Epithelial cell of esophagus (primary cell): ENCODE measurements around the gene SRSF9.

- RRBS, result no CpG with 5 or more reads among the region's 19 CpGs
Measured at GRCh38 chr12:119692241-119693667, 24.8 kb downstream of the PRKAB1 start.

GRCh38 chr12:119725501-119725940 lies 57.6 kb downstream of the PRKAB1 start:
- RRBS, result no CpG with 5 or more reads among the region's 5 CpGs

- RRBS, result no CpG with 5 or more reads among the region's 7 CpGs
Measured at GRCh38 chr12:119868816-119869434, 8.2 kb downstream of the CIT start.

- RRBS, result no CpG with 5 or more reads among the region's 2 CpGs
Measured at GRCh38 chr12:120006137-120006658, 17.2 kb downstream of the BICDL1 start.

DNA sequence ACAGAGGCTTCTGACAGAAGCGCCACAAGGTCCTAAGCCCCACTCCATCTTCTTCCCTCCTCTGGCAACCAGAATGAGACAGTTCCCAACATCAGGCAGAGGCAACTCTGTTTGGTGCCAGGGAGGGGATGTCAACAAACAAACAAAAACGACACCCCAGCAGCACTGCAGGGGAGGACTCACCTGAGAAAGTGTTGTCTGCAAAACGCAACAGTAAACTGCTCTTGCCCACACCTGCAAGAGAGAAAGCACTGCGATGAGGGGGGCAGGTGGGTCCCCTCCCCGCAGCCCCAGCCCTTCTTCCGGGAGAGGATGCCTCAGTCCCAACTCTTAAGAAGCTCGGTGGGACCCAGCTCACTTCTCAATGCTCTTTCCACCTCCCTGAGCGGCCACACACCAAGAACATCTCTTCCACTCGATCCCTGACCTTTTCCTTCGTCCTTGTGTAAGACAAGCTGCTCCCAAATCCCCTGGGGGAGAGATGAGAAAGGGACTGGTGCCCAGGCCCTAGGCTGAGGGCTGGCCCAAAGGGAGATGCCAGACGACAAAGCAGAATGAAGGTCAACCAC lies 8.2 kb downstream of the RAB35 start:
- RRBS, result no CpG with 5 or more reads among the region's 11 CpGs

DNA sequence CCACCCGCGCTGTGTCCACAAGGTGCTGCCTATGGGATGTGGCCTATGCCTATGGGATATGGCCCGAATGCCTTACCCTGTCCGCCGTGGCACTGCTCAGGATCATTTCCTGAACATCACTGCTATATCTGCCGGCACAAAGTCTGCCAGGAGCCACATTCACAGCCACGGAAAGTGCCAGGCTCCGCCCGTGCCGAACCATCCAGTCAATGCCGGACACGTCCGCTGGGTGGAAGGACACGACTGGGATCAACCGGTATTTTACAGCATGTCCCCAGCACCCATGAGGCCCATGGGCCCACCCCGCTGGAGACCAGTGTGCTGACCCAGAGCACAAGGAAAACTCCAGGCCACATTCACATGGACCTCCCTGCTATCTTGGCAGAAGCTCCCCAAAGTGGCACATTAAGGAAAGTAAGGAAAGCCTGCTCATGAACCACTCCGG lies 14.6 kb upstream of the RAB35 start:
- RRBS, result 97% methylated on average over 5 of the region's 17 CpGs

- RRBS, result no CpG with 5 or more reads among the region's 7 CpGs
Measured at GRCh38 chr12:120183305-120183753, 11.2 kb downstream of the GCN1 start.

DNA sequence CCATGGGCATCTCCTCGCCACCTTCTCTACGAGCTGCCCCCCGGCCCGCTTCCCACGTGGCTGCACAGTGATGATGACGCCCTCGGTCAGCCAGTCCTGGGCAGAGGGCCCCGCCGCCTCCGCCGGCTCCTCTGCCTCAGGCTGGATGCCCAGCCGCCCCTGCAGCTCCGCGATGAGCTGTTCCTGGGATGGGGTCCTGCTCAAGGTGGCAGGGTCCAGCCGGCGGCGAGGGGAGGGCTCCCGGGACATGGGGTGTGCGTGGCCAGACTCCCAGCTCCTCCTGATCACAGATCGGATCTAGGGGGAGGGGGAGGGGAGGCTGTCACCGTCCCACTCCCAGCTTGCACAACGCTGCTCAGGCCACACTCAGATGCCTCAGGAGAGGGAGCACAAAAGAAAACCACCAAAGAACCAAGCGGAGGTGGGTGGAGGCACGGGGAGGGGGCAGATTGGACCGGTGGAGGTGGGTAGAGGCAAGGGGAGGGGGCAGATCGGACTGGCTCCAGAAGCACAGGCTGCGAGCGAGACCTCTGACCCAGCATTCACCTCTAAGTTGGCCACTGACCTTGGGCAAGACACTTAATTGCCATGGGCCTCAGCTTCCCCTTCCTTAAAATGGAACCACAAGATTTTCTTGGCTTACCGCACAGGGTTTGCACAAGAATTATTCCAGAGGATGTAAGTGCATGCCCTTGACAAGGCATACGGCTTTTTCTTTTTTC lies 16.1 kb upstream of the RPLP0 start:
- RRBS, result 80% methylated on average over 11 of the region's 30 CpGs

DNA sequence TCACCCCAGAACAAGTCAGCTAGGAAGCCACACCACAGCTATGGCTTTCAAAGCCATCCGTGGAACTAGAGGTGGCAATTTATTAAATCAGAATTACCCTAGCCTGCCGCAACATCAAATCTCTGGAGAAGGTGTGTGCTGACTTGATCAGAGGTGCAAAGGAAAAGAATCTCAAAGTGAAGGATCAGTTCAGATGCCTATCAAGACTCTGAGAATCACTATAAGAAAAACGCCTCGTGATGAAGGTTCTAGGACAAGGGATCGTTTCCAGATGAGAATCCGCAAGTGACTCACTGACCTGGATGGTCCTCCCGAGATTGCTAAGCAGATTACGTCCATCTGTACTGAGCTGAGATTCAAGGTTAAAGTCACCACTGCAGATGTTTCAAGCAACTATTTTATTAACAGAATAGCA lies 18.1 kb downstream of the PXN start:
- RRBS, result no CpG with 5 or more reads among the region's 8 CpGs

- RRBS, result no CpG with 5 or more reads among the region's 5 CpGs
Measured at GRCh38 chr12:120308680-120308942, 6.5 kb downstream of the SIRT4 start.

DNA sequence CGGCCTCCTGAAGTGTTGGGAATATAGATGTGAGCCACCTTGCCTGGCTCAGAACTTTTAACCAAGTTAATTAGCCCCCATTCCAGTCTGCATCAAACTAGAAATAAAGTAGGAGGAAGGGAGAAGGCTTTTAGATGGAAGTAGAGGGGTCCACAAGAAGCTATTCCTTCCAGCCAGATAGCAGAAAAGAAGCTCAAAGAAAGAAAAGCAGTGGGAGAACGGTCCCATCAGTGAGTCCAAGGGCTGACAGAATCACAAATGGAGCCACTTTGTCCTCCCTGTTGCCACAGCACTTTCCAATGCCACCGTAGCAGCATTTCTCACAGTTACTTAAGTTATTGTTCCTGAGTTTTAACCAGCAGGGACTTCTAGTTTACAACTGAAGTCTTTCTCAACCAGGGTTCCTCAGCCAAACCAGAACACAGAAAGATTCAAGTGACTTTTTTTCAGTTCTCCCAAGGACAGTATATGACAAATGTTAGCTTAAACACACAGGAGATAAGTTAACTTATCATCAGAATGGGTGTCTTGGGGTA lies 6.8 kb downstream of the GATC start:
- RRBS, result no CpG with 5 or more reads among the region's 3 CpGs

DNA sequence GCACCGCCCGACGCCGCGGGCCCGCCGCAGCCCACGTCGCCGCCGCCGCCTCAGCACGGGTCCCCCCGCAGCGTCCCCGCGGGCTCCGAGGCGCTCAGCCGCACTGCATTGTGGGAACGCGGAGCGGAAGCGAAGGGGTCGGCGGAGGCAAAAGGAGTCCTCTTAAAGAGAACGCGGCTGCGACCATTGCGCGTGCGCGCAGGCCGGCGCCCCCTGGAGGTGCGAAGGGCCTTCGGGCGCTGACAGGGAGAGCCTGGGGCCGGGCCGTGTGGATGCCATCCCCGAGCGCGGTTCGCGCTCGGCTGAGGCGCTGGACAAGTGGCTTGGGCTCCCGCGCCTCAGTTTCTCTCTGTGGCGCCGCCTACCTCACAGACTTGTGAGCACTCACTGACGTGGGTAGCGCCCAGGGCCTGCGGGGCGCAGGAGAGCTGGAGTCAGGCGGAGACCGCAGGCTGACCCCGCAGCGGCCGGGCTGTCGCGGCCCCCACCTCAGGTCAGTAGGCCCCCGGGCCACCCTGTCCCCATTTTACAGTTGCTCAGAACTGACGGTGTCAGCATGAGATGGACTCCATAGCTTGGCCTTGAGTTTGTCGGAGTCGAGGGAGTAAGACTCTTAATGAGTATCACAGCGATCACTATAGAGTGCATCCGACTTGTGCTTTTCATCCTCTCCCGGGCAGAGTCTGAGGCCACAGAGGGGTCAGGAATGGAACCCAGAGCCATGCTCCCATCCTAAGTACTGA lies at the start of gene SRSF9:
Gene SRSF9, minus strand, starts transcription at position 137 of the 743 bp plus-strand sequence.
- RRBS, result 4% methylated on average over 9 of the region's 69 CpGs

GRCh38 chr12:120529662-120530326 lies 836 bp upstream of the COQ5 start:
- RRBS, result no CpG with 5 or more reads among the region's 14 CpGs

- RRBS, result no CpG with 5 or more reads among the region's 4 CpGs
Measured at GRCh38 chr12:120536418-120536966, 2.3 kb downstream of the RNF10 start.

DNA sequence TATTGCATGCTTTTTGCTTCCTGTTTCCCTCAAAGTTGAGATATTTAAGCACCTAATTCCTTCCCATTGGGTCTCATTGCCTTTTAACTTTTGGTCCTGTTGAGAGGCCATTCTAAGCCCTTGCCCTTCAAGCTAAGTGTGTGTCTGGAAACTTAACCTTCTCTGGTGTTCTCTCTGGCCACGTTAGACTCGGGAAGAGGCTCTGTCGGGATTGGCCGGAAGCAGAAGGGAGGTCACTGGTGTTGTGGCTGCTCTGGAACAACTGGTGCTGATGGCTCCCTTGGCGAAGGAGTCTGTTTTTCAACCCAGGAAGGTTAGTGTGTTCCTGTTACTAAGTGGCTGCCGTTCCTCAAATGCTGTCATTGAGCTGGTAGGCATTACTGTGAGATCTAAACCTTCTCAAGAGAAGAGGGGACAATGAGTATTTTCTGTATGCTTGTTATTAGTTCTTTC lies 18.4 kb downstream of the POP5 start:
- RRBS, result no CpG with 5 or more reads among the region's 6 CpGs

- RRBS, result no CpG with 5 or more reads among the region's 7 CpGs
Measured at GRCh38 chr12:120653932-120654505, 13.6 kb downstream of the CABP1 start.

DNA sequence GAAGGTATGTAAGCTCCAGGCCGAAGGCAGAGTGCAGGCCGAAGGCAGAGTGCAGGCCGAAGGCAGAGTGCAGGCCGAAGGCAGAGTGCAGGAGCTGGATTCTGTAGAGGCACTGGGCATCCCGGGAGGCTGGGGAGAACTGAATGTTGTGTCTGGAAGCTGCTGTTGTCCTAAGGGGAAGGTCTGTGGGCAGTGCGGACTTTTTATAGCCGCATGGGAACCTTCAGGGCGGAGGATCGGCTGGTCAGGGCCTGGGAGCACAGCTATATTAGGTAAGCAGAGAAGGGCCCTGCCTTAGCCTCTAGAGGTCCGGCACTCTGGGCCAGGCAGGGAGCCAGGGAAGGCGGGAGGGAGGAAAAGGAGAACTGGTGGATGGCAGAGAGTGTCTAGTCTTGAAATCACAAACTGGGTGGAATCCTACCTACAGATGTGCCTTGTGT lies 14.2 kb downstream of the CABP1 start:
- RRBS, result no CpG with 5 or more reads among the region's 11 CpGs

- RRBS, result no CpG with 5 or more reads among the region's 22 CpGs
Measured at GRCh38 chr12:120668755-120669945, 17.8 kb upstream of the MLEC start.

GRCh38 chr12:120677623-120678612 lies 9.0 kb upstream of the MLEC start:
- RRBS, result no CpG with 5 or more reads among the region's 13 CpGs

- RRBS, result no CpG with 5 or more reads among the region's 7 CpGs
Measured at GRCh38 chr12:120689387-120690140, 2.6 kb downstream of the MLEC start.